ENCODE measurements around the gene ADAMTSL2.

- RRBS = no CpG with 5 or more reads among the region's 36 CpGs
Measured at GRCh38 chr9:132943484-132944405, 671 bp downstream of the TSC1 start.

DNA sequence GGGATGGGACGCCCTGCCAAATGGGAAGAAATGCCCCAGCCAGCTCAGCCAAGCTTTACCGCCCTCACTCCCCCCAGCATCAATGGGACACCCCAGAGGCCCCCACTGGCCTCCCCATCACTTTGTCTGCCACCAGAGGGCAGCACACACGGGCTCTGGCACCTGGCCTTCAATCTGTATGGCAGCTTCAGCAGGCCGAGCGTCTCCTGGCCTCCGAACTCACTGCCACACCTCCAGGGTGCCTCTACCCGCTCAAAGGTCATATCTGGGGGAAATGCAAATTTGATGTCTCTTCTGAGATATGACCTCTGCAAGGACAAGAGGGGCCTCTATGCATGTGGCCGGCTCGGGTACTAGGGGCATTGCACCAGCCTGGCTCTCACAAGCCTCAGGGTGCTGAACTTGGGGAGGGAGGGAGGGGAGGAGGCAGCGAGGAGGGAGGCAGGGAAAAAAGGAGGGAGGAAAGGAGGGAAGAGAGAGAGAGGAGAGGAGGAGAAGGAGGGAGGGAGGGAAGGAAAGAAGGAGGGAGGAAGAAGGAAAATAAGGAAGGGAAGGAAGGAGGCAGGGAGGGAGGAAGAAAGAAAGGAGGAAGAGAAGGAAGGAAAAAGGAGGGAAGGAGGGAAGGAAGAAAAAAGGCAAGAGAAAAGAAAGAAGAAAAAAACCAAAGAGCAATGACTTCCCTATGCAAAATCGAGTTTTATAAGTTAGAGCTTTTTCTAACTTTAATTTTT, 635 bp upstream of the GFI1B start:
- RRBS = no CpG with 5 or more reads among the region's 11 CpGs

- RRBS = no CpG with 5 or more reads among the region's 24 CpGs
Measured at GRCh38 chr9:133066725-133067527, 5.1 kb downstream of the CEL start.

DNA sequence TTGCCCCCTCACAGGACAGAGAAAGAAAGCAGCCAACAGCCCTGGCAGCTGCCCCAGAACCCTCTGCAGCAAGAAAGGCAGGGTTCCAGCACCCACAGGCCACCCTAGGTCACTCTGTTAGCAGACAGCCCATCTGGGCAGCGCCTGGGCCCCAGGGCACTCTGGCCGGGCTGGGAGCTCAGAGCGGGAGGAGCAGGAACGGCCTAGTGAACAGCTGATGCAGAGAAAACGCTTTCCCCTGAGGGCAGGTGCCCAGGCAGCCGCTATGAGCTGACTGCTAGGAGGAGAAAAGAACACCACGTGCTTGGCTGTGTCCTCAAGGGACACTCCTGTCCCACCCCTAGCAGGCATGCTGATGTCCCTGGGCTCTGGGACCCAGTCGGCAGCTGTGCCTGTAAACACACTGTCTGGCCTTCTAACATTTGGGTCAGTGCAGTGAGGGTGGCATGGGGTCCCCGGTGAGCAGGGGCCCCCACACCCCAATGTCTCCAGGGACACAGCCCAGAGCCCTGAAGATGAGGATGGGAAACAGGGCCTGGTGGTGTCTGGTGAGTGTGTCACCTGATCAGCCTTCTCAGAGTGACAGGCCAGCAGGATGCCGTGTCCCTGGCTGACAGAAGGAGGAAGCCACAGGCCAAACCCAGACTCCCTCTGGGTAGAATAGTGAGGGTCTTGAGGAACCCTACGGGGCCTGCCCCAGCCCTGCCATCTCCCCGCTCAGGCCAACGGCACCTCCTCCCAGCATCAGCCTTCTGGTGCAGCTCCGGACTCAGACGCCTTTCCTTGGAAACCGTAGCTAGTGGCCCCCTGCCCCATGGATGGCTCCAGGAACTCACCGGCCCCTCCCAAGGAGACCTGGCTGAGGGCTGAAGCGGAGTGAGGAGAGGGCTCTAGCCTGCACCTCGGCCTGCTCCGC, 6.3 kb downstream of the RALGDS start:
- RRBS = 91% methylated on average over 6 of the region's 20 CpGs

- RRBS = no CpG with 5 or more reads among the region's 6 CpGs
Measured at GRCh38 chr9:133121928-133122503, 976 bp upstream of the RALGDS start.

- RRBS = no CpG with 5 or more reads among the region's 16 CpGs
Measured at GRCh38 chr9:133122978-133123817, 2.2 kb upstream of the RALGDS start.

DNA sequence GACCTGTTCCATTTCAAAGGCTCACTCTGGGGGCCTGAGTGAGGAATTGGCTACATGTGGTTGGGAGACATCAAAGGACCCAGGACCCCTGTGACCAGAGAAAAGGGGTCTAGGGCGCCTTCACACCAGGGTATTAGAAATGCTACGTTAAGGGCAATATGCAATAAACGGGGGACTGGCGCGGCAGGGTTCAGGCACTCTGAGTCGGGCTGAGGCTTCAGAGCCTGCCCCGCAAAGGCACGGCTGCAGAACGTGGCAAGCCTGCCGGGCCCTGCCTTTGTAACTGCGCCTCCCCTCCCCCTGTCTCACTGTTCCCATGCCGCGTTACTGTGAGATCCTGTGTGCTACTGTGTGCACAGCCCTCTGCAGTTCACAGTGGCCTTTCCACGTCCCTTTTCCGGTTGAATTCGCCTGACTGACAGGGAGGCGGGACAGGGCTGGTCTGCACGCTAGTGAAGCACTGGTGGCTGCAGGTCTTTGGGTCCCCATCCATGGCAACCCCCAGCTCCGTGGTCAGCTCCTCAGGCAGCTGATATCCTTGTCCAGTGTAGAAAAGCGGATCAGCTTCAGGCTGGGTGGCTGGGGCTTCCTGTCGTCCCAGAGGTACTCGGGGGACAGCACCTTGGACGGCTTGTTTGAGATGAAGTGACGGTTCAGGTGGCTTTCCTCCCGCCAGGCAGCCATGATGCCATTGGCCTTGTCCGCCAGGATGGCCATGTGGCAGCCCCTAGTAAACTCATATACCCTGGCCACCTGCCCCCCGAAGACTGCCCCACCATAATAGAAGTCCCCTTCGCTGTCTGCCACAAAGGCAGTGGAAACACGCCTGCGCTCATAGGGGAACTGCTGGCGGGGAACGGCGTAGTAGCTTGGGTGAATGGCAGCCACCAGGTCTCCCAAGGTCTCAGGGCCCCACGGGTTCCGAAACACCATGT, 10.4 kb downstream of the GBGT1 start:
- RRBS = no CpG with 5 or more reads among the region's 35 CpGs

GRCh38 chr9:133225350-133225896, 16.4 kb upstream of the OBP2B start:
- RRBS = no CpG with 5 or more reads among the region's 29 CpGs

GRCh38 chr9:133273820-133274205, 62.2 kb downstream of the SURF6 start:
- RRBS = 91% methylated on average over 1 of the region's 10 CpGs

- RRBS = 31% methylated on average over 15 of the region's 45 CpGs
Measured at GRCh38 chr9:133274206-133274975, 61.6 kb downstream of the SURF6 start.

- RRBS = no CpG with 5 or more reads among the region's 22 CpGs
Measured at GRCh38 chr9:133333366-133334770, 2.1 kb downstream of the SURF6 start.

- RRBS = under 1% methylated on average over 8 of the region's 36 CpGs
Measured at GRCh38 chr9:133348515-133349253, 666 bp downstream of the RPL7A start.

GRCh38 chr9:133428414-133429216, 6.4 kb downstream of the ADAMTS13 start:
- RRBS = 4% methylated on average over 35 of the region's 90 CpGs

GRCh38 chr9:133476590-133477080, 2.3 kb downstream of the SLC2A6 start:
- RRBS = 92% methylated on average over 7 of the region's 14 CpGs

DNA sequence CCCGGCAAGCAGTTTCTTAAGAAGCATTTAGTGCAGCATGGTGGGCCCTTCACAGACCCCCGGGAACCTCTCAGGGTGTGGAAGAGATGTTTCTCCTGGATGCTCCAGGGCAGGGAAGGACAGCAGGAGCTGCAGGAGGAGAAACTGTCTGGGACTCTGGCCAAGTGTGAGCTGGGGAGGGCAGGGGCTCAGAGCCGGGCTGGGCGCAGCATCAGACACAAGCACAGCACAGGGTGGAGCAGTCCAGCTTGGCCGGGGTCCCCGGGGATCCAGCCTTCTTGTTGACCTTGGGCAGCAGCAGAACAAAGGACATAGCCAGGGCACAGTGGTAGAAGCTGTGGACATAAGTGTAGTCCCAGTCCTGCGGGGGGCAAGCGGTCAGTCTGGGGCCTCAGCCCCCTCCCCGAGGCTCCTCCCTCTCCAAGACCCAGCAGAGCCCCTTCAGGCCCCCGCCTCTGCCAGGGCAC, 10.3 kb downstream of the MYMK start:
- RRBS = 10% methylated on average over 3 of the region's 10 CpGs

DNA sequence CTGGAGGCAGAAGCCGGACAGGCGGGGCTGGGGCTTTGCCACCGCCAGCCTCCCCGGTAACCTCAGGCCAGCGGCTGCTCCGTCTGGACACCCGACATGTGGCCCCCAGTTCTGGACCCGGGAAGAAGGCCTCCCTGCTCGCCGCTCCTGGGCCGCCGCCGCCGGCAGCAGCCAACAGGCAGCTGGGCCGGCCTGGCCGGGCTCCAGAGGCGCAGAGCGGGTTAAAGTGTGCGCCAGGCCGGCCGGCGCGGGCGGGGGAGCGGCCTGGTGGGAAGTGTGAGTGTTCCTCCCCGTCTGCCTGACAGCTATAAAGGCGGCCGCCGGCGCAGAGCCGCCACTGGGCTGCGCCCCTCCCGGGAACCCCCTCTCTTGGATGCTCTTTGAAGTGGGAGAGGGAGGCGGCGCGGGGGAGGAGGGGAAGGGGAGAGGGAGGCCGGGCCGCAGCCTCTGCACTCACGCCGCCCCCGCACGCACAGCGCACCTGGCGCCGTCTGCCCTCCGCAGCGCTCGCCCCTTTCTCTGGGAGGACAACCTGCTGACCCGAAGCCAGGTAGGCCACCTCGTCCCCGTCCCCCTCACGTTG, at the start of gene ADAMTSL2:
TSS of gene ADAMTSL2 (plus strand) at position 337 of the 583 bp plus-strand sequence.
- RRBS = 11% methylated on average over 24 of the region's 52 CpGs

- RRBS = 75% methylated on average over 8 of the region's 19 CpGs
Measured at GRCh38 chr9:133560198-133560829, 25.8 kb downstream of the ADAMTSL2 start.

GRCh38 chr9:133658562-133658975, 22.4 kb downstream of the DBH start:
- RRBS = 7% methylated on average over 2 of the region's 22 CpGs

GRCh38 chr9:133683406-133684520, 47.6 kb downstream of the DBH start:
- RRBS = 32% methylated on average over 4 of the region's 37 CpGs

DNA sequence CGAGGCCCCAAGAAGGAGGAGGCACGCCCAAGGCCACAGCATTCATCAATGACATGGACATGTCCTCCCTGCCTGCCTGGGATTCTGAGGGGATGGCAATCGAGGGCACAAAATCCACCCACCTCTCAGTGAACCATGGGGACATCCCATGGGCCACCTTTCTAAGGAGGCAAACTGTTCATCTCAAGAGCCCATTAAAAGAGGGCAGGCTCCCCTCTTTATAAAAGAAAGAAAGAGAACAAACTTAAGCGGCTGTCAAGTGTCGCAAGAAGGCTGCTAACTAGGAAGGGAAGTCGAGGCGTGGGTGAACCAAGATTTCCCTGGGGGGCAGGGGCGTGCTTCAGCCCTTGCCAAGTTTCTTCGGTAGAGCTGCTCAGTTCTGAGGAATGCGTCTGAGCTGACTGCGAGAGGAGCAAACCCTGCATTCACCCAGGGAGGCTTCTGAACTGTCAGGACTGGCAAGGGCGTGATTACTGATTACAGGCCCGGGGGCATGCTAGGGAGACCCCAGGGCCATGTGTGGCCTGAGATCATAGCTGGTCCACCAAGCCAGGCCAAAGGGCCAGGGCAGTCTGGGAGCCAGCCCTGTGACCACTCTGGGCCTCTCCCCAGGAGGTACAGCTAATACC, 31.2 kb downstream of the SARDH start:
- RRBS = no CpG with 5 or more reads among the region's 13 CpGs